Subcutaneous preadipocyte (primary cell): ENCODE measurements around a stretch of chr3.

DNA sequence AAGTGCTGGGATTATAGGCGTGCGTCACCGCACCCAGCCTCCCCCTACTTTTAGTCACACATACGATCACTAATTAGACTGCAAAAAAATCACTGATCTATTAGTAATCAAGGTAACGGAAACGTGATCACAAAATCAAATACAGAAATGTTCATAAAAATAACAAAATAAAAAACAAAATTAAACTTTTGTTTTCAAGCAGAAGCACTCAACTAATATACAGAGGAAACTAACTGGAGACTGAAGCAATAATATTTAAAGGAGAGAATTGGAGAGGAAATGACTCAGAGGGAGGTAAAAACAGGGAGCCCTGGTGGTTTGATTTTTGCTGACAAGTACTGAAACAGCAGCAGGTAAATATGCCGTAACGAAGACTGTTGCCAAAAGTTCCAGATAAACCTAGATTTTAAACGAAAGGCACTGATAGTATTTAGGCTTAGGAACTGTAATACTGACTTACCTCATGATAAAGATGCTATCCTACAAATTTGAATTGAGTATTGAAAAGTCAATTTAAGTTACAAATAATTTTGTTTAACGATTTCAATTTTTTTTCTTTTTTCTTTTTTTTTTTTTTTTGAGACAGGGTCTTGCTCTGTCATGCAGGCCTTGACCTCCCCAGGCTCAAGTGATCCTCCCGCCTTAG lies 4.4 kb downstream of the WDR53 start:
- CAGE, long polyA plus RNA: no peak

- CAGE, long polyA plus RNA: no peak
These were observed 14.6 kb upstream of the NRROS start for GRCh38 chr3:196624834-196625343.

- CAGE, long polyA plus RNA: no peak
These were observed 826 bp downstream of the NRROS start for GRCh38 chr3:196640204-196640835.

- CAGE, long polyA plus RNA: no peak
These were observed 3.6 kb downstream of the NRROS start for GRCh38 chr3:196642945-196643666.

DNA sequence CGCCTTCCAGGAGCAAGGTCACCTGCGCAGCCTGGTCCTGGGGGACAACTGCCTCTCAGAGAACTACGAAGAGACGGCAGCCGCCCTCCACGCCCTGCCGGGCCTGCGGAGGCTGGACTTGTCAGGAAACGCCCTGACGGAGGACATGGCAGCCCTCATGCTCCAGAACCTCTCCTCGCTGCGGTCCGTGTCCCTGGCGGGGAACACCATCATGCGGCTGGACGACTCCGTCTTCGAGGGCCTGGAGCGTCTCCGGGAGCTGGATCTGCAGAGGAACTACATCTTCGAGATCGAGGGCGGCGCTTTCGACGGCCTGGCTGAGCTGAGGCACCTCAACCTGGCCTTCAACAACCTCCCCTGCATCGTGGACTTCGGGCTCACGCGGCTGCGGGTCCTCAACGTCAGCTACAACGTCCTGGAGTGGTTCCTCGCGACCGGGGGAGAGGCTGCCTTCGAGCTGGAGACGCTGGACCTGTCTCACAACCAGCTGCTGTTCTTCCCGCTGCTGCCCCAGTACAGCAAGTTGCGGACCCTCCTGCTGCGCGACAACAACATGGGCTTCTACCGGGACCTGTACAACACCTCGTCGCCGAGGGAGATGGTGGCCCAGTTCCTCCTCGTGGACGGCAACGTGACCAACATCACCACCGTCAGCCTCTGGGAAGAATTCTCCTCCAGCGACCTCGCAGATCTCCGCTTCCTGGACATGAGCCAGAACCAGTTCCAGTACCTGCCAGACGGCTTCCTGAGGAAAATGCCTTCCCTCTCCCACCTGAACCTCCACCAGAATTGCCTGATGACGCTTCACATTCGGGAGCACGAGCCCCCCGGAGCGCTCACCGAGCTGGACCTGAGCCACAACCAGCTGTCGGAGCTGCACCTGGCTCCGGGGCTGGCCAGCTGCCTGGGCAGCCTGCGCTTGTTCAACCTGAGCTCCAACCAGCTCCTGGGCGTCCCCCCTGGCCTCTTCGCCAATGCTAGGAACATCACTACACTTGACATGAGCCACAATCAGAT lies 20.8 kb downstream of the NRROS start:
- CAGE, long polyA plus RNA: no peak

DNA sequence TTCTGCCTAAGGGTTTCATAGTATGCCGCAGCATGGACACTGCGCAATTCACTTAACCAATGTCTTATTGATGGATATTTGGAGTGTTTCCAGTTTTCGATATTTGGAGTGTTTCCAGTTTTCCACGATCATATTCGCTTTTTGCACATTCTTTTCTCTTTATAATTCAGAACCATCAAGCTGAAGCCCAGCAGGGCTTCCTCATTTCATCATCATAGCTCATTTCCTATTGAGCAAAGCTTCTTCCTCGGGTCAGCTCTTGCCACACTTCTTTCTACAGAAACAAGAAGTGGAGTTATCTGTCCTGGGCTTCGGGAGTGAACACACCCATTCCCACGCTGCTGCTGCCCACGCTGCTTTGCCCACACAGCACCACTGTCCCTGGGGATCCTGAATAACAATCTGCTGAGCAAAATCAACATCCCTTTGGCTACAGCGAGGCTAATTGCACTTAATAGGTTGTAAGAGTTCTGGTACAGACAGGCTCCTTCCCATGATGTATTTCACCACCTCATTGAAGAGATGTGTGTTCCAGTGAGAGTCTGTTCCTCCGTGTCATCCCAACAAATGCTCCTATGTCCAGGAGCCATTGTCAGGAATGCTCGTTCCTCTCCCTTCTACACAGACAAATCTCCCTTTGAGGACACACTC lies 23.7 kb downstream of the CEP19 start:
- CAGE, long polyA plus RNA: no peak

GRCh38 chr3:196711547-196711741 lies 606 bp downstream of the CEP19 start:
- CAGE, long polyA plus RNA: no peak

DNA sequence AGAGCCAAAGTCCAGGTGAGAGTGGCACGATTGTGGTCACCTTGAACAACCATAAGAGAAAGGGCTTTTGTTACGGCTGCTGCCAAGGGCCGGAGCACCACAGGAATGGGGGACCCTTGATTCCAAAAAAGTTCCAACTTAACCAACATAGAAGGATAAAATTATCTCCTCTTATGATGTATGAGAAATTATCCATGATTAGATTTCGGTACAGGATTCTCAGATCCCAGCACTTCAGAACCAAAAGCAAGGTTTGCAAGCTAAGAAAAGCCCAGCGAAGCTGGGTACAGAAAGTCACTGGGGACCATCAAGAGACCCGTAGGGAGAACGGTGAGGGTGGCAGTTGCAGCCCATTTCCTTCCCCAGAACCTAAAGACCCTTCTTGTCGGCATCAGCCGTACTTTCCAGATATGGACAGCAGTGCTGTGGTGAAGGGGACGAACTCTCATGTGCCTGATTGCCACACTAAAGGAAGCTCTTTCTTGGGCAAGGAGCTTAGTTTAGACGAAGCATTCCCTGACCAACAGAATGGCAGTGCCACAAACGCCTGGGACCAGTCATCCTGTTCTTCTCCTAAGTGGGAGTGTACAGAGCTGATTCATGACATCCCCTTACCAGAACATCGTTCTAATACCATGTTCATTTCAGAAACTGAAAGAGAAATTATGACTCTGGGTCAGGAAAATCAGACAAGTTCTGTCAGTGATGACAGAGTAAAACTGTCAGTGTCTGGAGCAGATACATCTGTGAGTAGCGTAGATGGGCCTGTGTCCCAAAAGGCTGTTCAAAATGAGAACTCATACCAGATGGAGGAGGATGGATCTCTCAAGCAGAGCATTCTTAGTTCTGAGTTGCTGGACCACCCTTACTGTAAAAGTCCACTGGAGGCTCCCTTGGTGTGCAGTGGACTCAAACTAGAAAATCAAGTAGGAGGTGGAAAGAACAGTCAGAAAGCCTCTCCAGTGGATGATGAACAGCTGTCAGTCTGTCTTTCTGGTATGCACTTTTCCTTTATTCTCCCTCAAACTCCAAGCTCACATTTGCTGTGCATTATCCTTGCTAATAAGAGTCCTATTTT lies 18.3 kb downstream of the SENP5 start:
- CAGE, long polyA plus RNA: no peak

DNA sequence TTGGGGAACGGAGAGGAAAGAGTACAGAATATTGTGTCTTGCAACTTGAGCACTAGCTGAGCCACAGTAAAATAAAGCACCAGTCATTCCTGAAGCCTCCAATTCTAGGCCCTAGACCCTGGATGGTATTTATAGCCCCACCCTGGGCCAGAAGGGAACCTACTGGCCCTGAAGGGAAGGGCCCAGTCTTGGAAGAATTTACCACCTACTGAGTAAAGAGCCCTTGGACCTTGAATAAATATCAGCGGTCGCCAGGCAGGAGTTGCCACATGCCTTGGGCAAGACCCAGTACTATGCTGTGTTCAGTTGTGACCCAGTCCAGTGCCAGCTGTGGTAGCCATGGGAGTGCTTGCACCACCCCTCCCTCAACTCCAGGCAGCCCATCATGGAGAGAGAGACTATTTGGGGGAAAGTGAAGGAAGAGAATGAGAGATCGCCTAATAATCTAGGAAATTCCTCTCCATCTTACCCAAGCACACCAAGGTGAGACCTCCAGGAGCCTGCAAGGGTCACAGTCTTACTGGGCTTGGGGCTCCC lies 26.9 kb downstream of the NCBP2 start:
- CAGE, long polyA plus RNA: no peak

- CAGE, long polyA plus RNA: no peak
These were observed 14.7 kb downstream of the NCBP2 start for GRCh38 chr3:196927532-196928203.

DNA sequence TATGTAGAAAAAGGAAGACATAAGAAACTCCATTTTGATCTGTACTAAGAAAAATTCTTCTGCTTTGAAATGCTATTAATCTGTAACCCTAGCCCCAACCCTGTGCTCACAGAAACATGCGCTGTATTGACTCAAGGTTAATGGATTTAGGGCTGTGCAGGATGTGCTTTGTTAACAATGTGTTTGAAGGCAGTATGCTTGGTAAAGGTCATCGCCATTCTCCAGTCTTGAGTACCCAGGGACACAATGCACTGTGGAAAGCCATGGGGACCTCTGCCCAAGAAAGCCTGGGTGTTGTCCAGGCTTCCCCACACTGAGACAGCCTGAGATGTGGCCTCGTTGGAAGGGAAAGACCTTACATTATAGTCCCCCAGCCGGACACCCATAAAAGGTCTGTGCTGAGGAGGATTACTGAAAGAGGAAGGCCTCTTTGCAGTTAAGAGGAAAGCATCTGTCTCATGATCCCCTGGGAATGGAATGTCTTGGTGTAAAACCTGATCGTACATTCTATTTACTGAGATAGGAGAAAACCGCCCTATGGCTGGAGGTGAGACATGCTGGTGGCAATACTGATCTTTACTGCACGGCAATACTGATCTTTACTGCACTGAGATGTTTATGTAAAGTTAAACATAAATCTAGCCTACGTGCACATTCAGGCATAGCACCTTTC lies 6.4 kb downstream of the PIGZ start:
- CAGE, long polyA plus RNA: no peak

GRCh38 chr3:196989390-196990380 lies 21.1 kb upstream of the PIGZ start:
- CAGE, long polyA plus RNA: no peak

DNA sequence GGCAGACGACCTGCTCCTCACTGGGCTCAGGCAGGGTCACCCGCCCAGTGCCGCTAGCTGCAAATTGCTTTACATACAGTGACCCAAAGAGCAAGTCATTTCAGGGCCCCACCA lies 25.6 kb downstream of the MELTF start:
- CAGE, long polyA plus RNA: no peak

GRCh38 chr3:197062988-197063710 lies 33.5 kb upstream of the MELTF start:
- CAGE, long polyA plus RNA: no peak

GRCh38 chr3:197216191-197216611 lies 82.2 kb downstream of the DLG1 start:
- CAGE, long polyA plus RNA: no peak

DNA sequence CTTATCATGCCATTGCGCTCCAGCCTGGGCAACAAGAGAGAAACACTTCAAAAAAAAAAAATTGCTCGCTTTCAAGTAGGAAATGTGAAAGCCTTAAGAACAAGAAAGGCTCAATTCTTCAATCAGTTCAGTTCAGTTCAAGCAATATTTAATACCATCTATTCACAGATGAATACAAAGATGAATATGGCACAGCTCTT lies 12.6 kb upstream of the DLG1 start:
- CAGE, long polyA plus RNA: no peak

GRCh38 chr3:197502982-197503343 lies 52.8 kb downstream of the BDH1 start:
- CAGE, long polyA plus RNA: no peak

DNA sequence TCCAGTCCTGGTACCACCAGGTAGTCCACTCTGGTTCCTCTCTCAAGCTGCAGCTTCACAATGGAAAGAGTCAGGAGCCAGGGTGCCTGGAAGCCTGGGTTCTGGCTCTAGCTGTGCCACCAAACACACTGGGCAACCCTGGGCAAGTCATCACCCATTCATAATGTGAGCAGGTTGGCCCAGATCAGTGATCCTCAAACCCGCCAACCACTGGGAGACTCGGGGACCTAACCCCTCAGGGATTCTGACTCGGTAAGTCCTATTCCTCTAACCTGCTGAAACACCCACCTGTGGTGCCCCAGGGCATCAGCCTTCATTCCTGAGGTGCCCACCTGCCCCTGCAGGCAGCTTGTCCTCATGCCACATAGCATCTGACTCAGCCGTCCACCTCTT lies 9.2 kb downstream of the BDH1 start:
- CAGE, long polyA plus RNA: no peak

GRCh38 chr3:197601078-197601787 lies 45.5 kb upstream of the BDH1 start:
- CAGE, long polyA plus RNA: no peak

- CAGE, long polyA plus RNA: no peak
These were observed 84.5 kb upstream of the BDH1 start for GRCh38 chr3:197639994-197640987.